Bronchial lymph node (tissue), 1 donor: Measurements from ENCODE around the gene CCDC171.

DNA sequence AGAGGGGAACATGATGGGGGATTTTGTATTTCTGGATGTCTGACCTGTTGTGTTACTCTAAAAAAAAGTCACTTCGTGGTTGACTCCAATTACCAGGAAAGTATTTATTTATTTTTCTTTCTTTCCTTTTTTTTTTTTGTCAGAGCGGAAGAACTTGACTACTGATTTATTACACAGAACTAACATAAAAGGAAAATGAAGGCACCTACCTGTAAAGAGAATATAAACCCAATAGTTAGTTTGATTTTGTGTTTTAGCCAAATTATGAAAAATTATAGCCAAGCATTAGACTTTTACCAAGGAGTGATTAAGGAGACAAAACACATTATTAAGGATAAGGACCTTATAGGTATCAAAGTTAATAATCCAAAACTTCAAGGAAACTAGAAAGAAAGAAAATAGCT lies 20.3 kb upstream of the PSIP1 start:
- PRO-cap, result no peak

GRCh38 chr9:15552693-15553856 lies at the start of gene CCDC171:
Gene CCDC171 (plus strand): TSS chr9:15553043.
- PRO-cap, result bidirectional peak, plus-strand start at chr9:15552949, minus-strand start at chr9:15552749; bidirectional peak, plus-strand start at chr9:15553513, minus-strand start at chr9:15553379

GRCh38 chr9:16040251-16041017 lies 487.6 kb downstream of the CCDC171 start:
- PRO-cap, result no peak

DNA sequence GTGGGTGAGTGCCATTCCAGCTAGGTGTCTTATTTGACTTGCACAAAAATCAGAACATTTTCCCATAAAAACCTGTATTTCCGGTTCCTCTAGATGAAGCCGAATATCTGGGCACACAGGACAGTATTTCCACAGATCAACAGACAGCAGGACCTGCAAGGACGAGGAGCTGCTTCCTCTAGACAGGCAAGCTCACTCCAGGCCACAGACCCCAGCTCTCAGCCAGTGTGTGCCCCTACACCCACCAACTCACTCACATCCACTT lies 588.7 kb downstream of the BNC2 start:
- PRO-cap, result no peak

GRCh38 chr9:16309469-16310376 lies 560.7 kb downstream of the BNC2 start:
- PRO-cap, result no peak

- PRO-cap, result unidirectional peak, plus-strand start at chr9:16321993
These were observed 549.1 kb downstream of the BNC2 start for GRCh38 chr9:16321101-16322126.

- PRO-cap, result no peak
These were observed 517.8 kb downstream of the BNC2 start for GRCh38 chr9:16352732-16353074.

- PRO-cap, result no peak
These were observed 354.5 kb downstream of the BNC2 start for GRCh38 chr9:16515646-16516607.

- PRO-cap, result no peak
These were observed 4.0 kb downstream of the BNC2 start for GRCh38 chr9:16866356-16867067.

GRCh38 chr9:16871297-16871561 lies 759 bp upstream of the BNC2 start:
- PRO-cap, result bidirectional peak, plus-strand start at chr9:16871443, minus-strand start at chr9:16871101

- PRO-cap, result unidirectional peak, minus-strand start at chr9:16871811; unidirectional peak, minus-strand start at chr9:16871980
These were observed 1.3 kb upstream of the BNC2 start for GRCh38 chr9:16871562-16872363.

GRCh38 chr9:17294868-17295235 lies 160.0 kb downstream of the CNTLN start:
- PRO-cap, result no peak

- PRO-cap, result bidirectional peak, plus-strand start at chr9:18438756, minus-strand start at chr9:18438587
These were observed 35.5 kb upstream of the ADAMTSL1 start for GRCh38 chr9:18438149-18439155.

- PRO-cap, result no peak
These were observed 14.0 kb upstream of the ADAMTSL1 start for GRCh38 chr9:18459886-18460385.

- PRO-cap, result no peak
These were observed 23.3 kb upstream of the PLIN2 start for GRCh38 chr9:19150646-19150888.

GRCh38 chr9:19375826-19376375 lies 4.1 kb downstream of the RPS6 start:
- PRO-cap, result no peak

- PRO-cap, result no peak
These were observed 7.2 kb upstream of the RPS6 start for GRCh38 chr9:19387150-19387637.

DNA sequence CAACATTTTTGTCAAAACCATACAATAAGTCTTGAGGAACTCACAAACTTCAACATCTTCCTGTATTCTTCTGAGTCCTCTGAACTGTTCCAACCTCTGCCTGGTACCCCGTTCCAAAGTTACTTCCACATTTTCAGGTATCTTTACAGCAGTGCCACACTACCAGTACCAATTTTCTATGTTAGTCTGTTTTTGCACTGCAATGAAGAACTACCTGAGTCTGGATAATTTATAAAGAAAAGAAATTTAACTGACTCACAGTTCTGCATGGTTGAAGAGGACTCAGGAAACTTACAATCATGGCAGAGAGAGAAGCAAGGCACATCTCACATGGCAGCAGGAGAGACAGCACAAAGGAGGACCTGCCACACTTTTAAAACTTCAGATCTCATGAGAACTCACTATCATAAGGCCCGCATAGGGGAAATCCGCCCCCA lies 81.1 kb downstream of the MLLT3 start:
- PRO-cap, result no peak

DNA sequence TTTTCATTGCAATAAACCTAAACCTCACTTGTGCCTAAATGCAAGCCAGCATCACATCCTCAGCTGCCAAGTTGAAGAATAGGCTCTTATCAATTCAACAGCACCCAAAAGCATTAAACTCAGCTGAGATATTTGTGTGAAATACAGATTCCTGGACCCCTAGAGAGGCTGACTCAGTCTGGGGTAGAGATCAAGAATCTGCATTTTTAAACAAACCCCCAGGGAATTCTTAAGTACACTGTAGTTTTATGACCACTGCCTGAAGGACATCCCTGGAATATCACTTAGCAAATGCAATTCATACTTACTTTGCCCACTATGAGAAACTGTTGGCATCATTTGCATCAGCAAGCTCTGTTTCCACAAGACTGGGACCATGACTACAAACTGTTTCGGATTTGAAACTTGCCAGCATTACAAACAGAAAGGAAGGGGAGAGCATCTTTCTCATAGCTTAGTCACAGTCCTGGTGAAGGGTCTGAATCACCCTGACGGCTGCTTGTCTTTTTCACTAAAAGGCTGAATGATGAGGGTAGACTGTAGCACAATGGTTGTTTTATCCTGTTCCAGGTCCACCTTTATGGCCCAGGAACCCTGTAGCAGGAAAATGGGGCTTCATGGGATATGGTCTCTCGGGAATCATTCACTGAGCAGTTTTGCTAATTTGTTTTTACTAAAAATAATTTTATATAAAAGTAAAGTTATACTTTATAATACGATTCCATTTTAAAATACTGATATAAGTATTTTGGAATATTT lies 63.6 kb downstream of the MLLT3 start:
- PRO-cap, result no peak

GRCh38 chr9:20590668-20591144 lies 31.6 kb downstream of the MLLT3 start:
- PRO-cap, result no peak